Mammary epithelial cell (primary cell): ENCODE data around the genes PPP4R3A, TRIP11 and NDUFB1.

DNA sequence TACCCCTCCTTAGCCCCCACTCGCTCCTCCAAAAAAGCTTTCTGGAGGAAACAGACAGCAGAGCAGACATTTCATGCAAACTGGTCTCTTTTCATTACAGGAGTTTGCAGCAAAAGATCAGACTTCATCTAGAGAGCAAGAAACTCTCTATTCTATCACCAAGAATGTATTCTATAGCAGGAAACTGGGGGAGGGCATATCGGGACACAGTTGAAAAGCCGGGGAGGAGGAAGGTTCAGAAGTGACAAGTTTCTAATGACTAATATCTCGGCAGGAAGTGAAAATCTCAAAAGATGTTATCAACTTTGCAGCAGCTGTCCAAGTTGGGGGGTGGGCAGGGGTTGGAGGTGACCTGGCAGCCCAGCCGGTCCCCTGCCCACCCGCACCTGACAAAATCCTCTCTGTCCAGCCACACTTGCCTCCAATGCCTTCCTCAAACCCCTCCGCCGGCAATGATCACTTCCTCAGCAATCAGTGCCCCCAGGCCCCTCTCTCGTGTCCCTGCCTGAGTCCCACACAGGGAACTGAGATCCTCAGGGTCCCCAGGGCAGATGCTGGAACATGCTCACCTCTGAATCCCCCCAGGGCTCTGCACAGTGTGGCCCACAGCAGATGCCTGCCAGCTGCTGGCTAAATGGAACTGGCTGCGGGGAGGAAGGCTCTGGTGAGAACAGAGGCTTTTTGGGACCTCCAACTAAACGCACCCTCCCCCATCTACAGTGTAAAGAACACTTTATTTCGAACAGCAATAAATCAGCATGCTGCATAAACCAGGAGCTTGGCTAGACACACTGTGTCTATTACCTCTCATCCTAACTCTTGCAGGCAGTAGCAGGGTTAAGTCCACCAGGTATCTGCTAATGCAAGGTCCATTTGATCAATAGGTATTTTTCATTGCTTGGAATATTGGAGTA is 43.9 kb downstream of the CCDC88C start:
- CAGE, long polyA plus RNA: no peak
- RRBS: 97% methylated on average over 4 of the region's 12 CpGs

- CAGE, long polyA plus RNA: no peak
- RRBS: no CpG with 5 or more reads among the region's 16 CpGs
Measured at GRCh38 chr14:91408127-91408926, 9.3 kb downstream of the CCDC88C start.

DNA sequence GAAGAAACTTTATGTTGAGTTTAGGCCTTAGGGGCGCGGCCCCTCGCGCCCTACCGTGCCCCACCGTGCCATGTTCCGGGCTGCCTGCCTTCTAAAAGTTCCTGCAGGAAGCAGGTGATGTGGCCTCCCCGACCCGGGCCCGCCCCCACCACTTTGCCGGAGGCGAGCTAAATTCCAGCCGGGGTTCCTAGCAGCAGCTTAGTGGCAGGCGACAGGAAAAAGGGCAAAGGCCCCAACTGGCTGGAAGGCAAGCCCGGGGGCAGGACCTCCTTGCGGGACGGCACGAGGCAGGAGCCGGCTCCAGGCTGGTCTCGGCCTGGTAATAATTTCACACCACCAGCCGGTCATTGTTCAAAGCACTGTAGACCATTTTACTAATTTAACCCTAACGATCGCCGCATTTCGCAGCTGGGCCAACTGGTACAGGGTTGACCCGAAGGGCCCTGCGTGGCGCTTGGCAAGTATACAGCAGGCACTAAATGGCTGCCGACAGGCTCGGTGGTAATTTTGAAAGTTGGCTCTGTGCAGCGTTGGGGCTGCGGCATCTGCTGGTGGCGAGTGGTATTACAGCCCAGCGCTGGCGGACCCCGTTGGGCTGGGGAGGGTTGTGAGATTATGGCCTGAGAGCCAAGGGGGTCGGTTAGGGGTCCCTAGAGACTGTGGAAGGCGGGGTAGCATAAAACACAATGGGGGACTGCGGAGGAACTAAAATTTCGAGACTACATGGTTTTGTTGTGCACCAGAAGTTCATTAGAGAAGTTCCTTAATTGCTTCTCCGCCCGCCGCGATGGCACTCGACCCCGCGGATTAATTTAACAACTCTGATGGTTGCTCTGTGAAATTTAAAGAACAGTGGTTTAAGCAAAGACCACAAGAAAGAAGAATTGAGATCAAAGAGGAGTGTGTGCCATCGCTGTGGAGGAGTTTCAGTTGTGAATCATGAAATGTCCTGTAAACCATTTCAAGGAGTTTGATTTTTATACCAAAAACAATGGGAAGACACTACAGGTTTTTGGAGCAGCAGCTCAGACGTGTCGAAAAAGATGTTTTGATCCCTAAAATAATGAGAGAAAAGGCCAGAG is 1.2 kb upstream of the CCDC88C start:
- CAGE, long polyA plus RNA: no peak
- RRBS: 7% methylated on average over 7 of the region's 50 CpGs

DNA sequence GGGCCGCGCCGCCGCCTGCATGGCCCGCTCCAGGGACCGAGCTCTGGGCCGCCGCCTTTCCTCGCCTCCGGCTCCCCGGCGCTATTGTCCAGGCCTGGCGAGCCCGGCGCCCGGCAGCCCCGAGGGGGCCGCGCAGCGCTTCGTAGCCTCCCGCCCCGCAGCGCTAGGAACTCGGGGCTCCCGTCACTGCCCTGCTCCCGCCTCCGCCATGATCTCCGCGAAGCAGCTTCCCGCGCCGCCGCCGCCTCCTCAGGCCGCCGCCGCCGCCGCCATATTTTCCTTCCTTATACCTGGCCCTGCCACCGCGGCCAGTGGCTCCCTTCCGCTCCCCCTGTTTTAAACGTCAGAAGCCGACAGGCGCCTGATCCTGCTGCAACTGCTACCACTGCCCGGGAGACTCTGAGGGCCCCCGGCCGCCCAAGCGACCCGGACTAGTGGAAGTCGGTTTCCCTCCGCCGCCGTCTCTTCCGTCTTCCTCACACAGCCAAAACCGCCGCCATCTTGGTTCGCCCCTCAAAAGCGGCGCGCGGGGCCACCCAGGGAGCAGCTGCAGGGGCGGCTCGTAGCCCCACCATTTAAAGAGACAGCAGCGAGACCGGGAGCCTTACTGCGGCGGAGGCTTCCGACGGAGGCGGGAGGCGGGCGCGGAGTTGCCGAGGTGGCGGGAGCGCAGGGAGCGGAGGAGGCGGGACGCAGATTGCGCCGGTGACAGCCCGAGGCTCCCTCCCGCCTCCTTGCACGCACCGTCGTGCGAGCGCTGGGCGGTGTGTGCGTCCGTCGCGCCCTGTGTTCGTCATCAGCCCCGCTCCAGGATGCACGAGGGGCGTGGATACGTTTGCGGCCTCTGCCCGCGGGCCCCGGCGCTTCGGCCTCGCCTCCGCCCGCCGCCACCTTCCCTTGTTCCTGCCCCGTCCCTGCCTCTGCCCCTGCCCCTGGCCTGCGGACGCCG is at the start of gene PPP4R3A:
Gene PPP4R3A (minus strand): TSS at position 526 of the 949 bp plus-strand sequence.
- CAGE, long polyA plus RNA: no peak
- RRBS: under 1% methylated on average over 25 of the region's 114 CpGs

GRCh38 chr14:91578631-91579143 is 68.6 kb upstream of the PPP4R3A start:
- CAGE, long polyA plus RNA: no peak
- RRBS: no CpG with 5 or more reads among the region's 9 CpGs

- CAGE, long polyA plus RNA: no peak
Measured at GRCh38 chr14:91826469-91826944, 40.8 kb downstream of the TC2N start.

GRCh38 chr14:91865826-91866709 is 1.3 kb downstream of the TC2N start:
- CAGE, long polyA plus RNA: no peak
- RRBS: no CpG with 5 or more reads among the region's 9 CpGs

- CAGE, long polyA plus RNA: no peak
- RRBS: no CpG with 5 or more reads among the region's 12 CpGs
Measured at GRCh38 chr14:91877403-91877852, 10.1 kb upstream of the TC2N start.

GRCh38 chr14:91886708-91887115 is 19.4 kb upstream of the TC2N start:
- CAGE, long polyA plus RNA: no peak
- RRBS: no CpG with 5 or more reads among the region's 3 CpGs

- CAGE, long polyA plus RNA: no peak
- RRBS: no CpG with 5 or more reads among the region's 11 CpGs
Measured at GRCh38 chr14:91935107-91935480, 12.4 kb downstream of the FBLN5 start.

GRCh38 chr14:91945907-91946553 is 1.5 kb downstream of the FBLN5 start:
- CAGE, long polyA plus RNA: no peak
- RRBS: no CpG with 5 or more reads among the region's 7 CpGs

DNA sequence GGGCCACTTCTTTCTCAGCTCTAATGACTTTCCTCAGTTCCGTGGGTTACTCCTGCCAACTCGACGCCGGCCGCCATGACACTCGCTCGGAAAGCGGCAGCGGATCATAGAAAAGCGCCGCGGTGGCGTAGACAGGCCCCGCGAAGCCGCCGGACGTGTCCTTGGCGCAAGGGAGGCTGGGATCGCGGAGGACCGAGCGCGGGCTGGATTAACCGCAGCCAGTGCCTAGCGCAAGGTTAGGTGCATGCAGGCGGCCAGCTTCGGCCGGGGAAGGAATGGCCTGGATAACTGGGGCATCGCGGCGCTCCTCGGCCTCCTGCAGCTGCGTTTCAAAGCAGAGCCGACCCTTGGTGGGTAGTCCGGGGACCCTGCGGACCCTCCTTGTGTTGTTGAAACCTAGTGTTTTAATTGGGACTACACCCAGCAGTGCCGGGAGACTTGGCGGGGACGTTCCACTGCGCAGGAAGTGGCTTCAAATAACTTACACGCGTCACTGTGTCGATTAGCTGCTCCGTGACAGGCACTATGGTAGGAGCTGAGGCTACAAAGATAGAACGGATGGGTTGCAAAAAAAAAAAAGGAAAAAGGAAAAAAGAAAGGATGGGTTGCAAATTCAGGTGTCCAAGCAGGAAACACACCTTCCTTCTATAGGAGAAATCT is at the start of gene TRIP11:
Gene TRIP11 (minus strand): TSS at position 106 of the 660 bp plus-strand sequence.
- CAGE, long polyA plus RNA: no peak
- RRBS: 1% methylated on average over 20 of the region's 46 CpGs

DNA sequence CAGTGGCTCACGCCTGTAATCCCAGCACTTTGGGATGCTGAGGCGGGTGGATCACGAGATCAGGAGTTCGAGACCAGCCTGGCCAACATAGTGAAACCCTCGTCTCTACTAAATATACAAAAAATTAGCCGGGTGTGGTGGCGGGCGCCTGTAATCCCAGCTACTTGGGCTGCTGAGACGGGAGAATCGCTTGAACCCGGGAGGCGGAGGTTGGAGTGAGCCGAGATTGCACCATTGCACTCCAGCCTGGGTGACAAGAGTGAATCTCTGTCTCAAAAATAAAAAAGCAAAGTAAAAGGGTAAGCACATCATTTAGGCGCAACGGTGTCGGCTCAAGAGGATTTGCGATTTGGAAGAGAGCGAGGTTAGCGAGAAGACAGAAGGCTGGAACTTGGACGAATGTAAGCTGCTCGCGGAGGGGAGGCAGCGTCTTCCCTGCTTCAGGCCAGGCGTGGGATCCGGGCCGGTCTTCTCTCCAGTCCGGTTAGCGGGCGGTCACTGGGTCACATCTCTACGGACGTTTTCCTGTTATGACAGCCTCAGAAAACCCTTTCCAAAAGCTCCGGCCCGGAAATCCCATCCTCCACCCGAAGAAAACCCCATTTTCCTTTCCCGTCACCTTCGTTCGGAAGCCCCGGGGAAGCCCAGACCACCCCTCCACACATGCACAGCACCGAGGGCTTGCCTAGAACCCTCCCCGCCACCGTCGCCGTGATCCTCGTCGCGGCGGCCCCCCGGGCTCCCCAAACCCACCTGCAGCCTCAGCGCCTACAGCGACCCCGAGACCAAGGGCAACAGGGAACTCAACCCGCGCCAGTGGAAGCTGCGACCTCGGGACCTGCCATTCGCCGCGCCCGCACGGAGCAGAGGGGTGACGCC is at the start of gene NDUFB1:
Gene NDUFB1 (minus strand): TSS at position 818 of the 879 bp plus-strand sequence.
- CAGE, long polyA plus RNA: no peak
- RRBS: under 1% methylated on average over 19 of the region's 61 CpGs

DNA sequence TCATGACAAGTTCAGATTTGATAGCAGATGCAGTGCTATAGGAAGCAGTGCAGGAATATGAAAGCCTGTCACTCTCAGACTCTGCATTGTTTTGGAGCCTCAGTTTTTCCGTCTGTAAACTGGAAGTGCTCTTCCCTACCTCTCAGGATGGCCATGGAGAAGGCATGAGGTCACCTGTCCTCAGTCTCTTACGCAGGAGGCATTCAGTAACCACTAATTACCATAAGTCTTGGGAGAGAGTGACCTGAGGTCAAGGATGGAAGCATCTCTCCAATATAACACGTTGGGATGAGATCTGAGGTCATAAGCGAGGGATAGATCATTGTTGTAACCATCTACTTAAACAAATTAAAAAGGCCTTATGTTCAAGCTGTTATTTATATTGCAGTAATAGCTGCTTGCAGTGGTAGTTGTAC is 23.3 kb downstream of the SLC24A4 start:
- CAGE, long polyA plus RNA: no peak
- RRBS: no CpG with 5 or more reads among the region's 4 CpGs

DNA sequence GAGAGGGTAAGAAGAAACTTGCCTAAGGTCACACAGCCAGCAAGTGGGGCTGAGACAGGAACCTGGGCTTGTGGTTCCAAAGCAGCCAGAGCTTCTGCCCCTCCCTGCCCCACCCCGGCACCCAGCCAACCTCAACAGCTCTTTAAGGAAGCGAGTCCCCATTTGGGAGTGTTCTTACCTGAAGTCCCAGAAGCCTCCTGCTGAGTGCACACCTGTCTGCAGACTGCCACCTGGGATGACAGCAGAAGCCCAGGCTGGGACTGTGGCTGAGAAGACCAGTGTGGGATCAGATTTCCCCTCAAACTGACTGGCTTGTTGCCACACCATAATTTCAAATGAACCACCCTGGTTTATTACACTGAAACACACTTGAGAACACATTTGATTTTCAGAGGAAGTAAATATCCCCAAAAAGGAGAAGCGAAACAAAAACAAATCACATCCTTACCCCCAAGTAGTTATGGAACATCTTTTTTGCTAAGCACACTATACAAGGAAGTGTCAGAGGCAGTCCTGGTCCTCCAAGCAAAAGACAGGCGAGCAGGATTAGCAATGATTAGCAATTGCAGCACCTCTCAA is 6.3 kb upstream of the RIN3 start:
- CAGE, long polyA plus RNA: no peak
- RRBS: no CpG with 5 or more reads among the region's 4 CpGs

- CAGE, long polyA plus RNA: no peak
- RRBS: no CpG with 5 or more reads among the region's 9 CpGs
Measured at GRCh38 chr14:92560450-92560821, 46.9 kb downstream of the RIN3 start.

- CAGE, long polyA plus RNA: no peak
- RRBS: no CpG with 5 or more reads among the region's 8 CpGs
Measured at GRCh38 chr14:92609141-92609757, 95.7 kb downstream of the RIN3 start.

DNA sequence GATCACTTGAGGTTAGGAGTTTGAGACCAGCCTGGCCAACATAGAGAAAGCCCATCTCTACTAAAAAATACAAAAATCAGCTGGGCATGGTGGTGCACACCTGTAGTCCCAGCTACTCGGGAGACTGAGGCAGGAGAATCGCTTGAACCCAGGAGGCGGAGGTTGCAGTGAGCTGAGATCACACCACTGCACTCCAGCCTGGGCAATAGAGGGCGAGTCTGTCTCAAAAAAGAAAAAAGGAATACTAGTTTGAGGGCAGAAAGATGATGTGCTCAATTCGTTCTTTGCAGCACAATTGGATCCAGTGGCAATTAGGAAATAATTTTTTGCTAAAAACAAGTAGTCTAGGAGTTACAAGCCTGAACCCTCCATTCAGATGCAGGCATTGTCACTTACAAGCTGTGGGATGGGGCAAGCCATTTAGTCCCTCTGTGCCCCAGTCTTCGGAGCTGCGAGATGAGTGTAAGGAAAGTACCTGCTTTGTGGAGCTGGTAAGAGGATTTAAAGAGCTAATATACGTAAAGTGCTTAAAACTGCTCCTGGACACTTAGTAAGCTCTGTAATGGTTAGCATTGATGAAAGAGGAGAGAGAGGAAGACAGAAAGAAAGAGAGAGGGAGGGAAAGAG is 112.7 kb downstream of the LGMN start:
- CAGE, long polyA plus RNA: no peak
- RRBS: no CpG with 5 or more reads among the region's 8 CpGs

- CAGE, long polyA plus RNA: no peak
- RRBS: no CpG with 5 or more reads among the region's 4 CpGs
Measured at GRCh38 chr14:92675494-92675747, 73.0 kb downstream of the LGMN start.

DNA sequence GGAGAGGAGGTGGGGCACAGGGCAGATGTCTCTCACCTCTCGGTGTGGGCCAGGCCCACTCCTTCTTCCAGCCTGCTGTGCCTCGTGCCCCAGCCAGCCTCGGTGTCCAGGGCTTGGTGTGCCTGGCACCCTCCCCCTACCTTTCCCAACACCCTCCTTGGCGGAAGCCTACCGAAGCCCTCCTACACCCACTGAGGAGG is 5.9 kb upstream of the CHGA start:
- CAGE, long polyA plus RNA: no peak
- RRBS: no CpG with 5 or more reads among the region's 5 CpGs